Pericardium fibroblast (primary cell): ENCODE results near the genes OR2AE1 and GPC2.

DNA sequence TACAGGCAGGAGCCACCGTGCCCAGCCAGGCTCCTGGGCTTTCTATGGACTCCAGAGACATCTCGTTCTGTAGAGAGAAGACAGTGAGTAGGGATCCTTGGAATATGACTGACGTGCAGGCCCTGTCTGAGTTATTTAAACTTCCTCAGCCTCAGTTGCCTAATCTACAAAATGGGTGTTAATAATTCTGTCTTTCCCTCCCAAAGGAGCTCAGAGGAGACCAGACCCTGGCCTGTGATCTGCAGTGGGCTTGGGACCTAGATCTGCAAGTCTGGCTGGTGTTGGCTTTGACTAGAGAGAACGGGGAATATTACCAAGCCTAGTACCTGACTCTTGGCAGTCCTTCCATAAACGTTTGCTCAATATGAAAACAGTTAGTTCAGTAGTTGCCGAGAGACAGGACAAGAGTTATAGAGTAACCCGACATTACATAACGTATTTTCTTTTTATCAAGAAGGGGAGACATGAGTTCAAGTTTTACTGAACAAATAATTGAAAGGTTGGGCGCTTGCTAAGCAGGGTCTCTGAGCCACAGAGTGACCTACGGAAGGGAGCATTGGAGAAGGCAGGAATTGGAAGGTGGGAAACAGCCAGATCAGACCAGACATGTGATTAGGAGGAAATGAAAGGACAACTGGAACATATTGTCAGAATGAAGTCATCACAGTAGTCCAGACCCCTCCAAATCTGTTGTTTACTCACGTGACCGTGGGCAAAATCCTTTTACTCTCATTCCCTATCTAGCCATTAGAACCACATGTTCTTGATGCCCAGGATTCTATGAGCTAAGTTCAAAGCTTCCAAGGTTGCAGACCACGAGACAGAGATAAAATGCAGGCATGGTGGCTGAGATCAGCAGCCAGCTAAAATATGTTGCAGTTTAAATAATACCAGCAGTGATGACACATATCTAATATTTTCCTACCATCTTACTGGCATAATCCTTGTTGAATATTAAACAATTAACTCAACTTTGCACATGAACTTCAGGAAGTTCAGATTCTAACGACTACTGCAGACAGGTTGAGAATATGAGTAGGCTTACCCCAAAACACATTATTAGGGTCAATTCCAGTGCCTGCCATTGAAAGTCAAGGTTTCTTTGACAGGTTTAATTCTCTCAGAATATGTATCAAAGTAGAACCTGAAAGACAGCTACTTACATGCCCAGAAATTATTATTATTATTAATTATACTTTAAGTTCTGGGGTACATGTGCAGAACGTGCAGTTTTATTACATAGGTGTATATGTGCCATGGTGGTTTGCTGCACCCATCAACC lies 11.0 kb upstream of the CYP3A4 start:
- RAMPAGE, long total RNA: no peak

- RAMPAGE, long total RNA: no peak
These were observed 921 bp upstream of the CYP3A43 start for GRCh38 chr7:99826700-99827484.

GRCh38 chr7:99876747-99877363 lies at the start of gene OR2AE1:
Gene OR2AE1, minus strand, starts transcription at chr7:99877033.
- RAMPAGE, long total RNA: no peak

GRCh38 chr7:99891694-99892873 lies 15.3 kb upstream of the OR2AE1 start:
- RAMPAGE, long total RNA: no peak

GRCh38 chr7:99897875-99898279 lies 21.0 kb upstream of the OR2AE1 start:
- RAMPAGE, long total RNA: no peak

DNA sequence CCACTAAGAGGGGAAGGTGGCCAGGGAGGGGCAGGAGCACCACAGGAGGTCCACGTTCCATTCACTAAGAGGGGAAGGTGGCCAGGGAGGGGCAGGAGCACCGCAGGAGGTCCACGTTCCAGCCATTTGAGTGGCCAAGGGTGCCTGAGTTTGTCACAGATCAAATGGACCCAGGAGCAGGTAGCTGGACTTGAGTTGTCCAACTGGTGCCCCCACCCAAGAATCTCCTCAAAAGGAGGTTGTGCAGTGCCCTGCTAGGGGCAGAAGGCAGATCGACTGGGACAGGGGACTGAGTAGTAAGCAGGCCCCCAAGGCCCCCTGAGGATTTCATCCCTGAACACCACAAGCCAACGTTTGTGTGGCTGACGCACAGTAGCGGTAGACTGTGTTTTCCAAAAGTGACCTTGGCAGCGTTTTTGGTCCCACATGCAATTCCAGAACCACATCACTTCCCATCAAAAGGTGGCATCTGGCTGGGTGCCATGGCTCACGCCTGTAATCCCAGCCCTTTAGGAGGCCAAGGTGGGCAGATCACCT lies 5.6 kb upstream of the ZKSCAN1 start:
- RAMPAGE, long total RNA: no peak

DNA sequence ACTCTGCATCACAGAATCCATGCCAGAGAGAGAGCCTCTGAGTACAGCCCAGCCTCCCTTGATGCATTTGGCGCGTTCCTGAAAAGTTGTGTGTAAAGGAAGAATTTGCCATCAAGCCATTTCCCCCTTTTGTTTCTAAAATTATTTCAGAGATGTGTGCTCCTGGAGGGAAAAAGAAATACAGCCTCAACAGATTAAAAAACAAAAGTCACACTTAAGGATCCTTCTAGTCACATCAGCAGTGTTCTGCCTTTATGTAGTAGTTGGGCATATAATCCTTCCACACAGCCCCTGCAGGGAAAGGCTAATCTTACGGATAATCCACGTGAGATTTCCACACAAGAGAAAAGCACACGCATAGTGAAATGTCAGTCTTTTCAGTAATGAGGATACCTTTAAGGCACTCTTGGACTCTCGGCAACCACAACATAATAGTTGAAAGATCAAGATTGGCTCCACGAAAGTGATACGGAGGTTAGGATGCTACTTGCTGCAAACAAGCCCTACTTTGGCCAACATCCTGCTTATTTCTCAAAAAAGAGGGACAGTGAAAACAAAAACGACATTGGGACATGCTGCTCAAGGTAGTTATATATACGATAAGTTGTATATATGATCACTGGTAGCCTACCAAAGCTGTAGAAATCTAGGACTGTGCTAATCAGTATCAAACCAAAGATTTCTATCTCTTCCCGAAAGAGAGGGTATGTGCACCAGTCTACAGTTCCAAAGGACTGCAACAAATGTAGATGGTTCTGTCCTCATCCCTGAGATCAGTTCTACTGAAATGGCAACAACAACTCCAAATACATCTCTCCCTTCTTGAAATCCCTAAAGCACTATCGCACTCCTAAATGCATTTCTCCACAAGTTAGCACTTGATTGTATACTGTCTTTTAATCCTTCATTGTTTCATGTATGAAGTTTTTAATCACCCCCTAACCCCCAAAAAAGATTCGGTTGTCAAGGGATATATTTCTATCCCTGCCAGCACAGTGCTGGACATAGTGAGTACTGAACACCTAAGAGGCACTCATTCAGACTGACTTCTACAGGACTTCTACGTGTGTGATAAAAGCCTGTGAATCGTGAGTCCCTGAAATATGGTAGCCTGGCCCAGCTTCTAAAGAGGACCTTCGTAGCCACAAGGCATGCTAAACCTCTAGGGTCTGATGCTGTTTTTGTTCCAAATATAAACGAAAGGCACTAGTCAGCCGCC lies 15.1 kb upstream of the ZSCAN21 start:
- RAMPAGE, long total RNA: no peak

DNA sequence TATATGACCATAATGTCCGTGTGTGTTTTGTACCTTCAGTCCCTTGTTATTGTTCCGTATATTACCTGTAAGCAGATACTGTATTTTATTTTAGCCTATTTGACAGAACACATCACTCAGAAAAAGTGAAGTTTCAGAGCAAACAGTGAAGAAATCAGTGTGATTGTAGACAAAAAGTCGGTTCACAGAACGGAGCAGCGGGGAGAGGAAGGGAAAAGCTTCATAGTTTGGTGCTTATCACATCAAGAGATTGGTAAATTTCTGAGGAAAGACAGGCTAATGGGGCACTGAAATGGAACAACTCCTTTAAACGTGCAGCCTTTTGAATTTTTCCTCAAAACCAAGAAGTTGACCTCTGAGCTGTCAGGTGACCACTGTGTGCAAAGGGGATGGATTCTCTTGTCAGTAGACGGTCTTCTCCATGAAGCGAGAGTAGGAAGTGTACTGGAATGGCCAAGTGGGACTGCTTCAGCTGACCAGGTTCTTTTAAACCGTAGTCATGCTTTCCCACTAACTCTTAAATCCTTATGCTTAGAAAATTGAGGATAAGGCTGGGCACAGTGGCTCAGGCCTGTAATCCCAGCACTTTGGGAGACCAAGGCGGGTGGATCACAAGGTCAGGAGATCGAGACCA lies 11.3 kb upstream of the ZSCAN21 start:
- RAMPAGE, long total RNA: no peak

- RAMPAGE, long total RNA: no peak
These were observed 8.6 kb downstream of the ZNF3 start for GRCh38 chr7:100072931-100073413.

- RAMPAGE, long total RNA: no peak
These were observed 548 bp downstream of the ZNF3 start for GRCh38 chr7:100080783-100081566.

- RAMPAGE, long total RNA: no peak
These were observed at the start of gene GPC2 for GRCh38 chr7:100176949-100178213. Gene GPC2, minus strand, starts transcription at chr7:100177381.

GRCh38 chr7:100366778-100367004 lies 6.6 kb upstream of the PILRA start:
- RAMPAGE, long total RNA: no peak

- RAMPAGE, long total RNA: no peak
These were observed 27.1 kb downstream of the NYAP1 start for GRCh38 chr7:100510747-100511216.

DNA sequence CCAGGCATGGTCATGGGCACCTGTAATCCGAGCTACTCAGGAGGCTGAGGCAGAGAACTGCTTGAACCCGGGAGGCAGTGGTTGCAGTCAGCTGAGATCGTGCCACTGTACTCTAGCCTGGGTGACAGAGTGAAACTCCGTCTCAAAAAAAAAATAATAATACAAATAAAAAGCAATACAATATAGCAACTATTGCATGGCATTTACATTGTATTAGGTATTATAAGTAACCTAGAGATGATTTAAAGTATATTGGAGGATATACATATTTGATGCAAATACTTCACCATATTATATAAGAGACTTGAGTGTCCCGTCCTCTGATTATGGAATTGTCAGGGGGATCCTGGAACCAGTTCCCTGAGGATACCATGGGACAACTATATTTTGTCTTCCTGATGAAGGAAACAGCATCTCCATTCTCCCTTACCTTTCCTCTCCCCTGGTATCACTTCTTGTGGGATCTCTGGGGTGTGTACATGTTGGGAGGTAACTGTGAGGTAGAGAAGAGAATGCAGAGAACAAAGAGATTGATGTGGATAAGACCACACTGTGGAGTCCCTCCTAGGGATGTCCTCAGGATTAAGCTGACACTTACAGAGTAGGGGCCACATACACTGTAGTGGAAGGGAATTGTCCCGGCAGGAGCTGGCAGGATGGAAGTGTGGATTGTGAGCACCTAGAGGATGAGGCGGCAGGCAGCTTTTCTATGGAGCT lies 13.3 kb downstream of the AGFG2 start:
- RAMPAGE, long total RNA: no peak

- RAMPAGE, long total RNA: no peak
These were observed 5.3 kb downstream of the SAP25 start for GRCh38 chr7:100568442-100568767.

- RAMPAGE, long total RNA: no peak
These were observed 4.0 kb downstream of the LRCH4 start for GRCh38 chr7:100581830-100582334.

DNA sequence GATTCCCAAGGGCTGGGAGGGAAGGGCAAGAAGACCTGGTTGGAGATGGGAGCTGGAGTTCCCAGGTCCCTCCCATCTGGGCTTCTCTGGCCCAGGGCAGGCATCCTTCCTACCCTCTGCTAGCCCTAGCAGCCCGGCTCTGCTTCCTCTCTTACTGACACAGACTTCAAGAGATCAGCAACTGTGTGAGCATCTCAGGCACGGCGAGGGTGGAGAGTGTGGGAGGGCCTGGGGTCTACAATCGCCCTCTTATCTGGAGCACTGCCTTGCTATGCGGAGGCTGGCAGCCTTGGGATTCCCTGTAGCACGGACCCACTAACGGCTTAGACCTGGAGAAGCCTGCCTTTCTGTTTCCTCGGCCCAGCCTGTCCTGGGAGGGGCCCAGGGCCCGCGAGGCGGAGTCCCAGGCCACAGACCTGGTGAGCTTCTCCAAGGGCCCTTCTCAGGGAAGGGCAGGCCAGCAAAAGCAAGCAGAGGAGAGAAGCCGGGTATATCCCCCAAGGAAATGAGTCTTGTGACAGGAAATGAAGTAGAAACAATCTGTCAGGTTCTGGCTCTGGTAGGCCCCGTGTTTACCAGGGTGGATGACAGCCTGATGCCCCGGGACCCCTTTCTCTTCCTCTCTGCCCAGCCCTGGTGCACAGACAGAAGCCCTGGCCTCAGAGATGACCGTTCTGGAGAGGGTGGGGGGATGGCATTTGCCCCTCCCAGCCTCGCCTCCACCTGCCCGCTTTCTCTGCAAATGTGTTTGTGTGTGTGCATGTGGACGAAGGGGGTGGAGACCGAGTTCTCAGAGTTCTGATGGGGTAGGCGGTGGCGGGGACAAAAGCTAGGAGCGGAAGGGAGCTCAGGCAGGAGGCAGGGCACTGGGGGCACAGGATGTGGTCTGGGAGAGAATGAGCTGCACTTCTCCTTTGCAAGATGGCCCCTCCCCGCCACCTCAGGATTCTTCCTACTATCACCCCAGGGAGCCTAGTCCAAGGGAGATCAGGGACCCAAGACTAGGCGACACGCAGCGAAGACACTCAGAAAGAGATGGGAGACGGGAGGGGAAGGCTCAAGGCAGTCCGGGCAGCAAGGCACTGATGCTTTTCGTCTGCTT lies 2.5 kb downstream of the LRCH4 start:
- RAMPAGE, long total RNA: no peak

DNA sequence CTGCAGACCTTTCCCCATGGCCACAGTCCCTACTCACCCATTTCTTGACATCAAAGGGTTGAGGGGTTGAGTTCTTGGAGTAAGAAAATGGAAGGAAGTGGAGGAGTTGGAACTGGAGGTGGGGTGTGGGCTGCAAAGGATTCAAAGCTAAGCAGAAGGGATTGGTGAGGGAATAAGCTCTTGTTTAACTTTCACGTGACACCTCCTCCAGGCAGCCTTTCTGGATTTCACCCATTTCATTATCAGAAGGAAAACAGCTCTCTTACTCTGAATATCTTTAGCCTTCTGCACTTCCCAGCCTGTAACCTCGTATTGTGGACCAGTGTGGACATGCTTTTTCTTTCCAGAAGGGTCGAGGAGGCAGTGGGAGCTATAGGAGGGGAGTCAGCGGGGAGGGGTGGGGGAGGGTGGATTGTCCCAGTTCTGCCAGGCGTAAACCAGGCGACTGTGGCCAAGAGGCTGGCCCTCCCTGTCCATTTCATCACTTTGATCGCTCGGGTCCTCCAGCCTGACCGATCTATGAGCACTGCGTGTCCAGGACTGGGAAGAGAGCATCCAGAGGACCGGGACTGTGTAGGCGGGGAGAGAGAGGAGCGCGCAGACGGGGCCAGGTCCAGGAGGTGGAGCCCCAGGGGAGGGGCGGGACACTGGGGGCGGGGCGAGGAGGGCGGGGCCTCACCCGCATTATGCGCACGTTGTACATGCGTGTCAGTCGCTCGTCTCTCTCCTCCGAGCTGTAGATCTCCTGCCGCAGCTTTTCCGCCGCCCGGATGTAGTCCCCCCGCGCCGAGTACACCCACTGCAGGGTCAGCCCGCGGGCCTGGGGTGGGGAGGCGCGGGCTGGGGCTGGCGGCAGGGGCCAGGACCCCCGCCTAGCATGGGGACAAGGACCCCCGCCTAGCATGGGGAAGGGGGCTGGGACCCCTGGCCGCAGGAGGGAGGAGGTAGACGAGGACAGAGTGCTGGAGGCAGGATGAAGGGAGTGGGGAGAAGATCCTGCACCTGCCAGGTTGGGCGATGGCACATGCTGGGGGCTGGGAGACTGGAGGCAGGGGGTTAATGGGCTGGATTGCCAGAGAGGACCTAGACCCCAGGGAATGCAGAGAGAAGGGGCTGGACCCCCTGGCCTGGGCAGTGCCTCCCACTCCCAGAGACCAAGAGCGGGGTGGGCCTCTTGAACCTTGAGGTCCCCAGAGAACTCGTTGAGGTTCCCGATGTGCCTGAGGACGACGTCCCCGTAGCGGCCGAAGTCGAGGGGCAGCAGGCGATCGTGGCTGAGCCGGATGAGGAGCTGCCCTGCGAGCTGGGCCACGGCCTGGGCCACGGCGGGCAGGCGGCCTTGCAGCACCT lies 14.2 kb downstream of the MOSPD3 start:
- RAMPAGE, long total RNA: no peak

GRCh38 chr7:100640917-100641456 lies 365 bp downstream of the TFR2 start:
- RAMPAGE, long total RNA: no peak

DNA sequence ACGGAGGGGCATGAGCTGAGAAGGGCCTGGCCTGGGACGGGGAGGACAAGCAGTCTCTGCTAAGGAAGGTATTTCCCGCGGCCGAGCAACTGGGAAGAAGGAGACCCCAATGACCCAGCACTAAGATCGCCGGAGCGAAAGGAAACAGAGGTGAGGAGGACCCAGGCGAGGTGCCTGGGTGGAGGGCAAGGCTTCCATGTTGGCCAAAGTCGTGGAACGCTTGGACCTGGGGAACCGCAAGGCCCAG lies 776 bp downstream of the GIGYF1 start:
- RAMPAGE, long total RNA: no peak